RPMI7951 (cell line): ENCODE data around the genes ARHGAP19, FRAT2 and UBTD1.

DNA sequence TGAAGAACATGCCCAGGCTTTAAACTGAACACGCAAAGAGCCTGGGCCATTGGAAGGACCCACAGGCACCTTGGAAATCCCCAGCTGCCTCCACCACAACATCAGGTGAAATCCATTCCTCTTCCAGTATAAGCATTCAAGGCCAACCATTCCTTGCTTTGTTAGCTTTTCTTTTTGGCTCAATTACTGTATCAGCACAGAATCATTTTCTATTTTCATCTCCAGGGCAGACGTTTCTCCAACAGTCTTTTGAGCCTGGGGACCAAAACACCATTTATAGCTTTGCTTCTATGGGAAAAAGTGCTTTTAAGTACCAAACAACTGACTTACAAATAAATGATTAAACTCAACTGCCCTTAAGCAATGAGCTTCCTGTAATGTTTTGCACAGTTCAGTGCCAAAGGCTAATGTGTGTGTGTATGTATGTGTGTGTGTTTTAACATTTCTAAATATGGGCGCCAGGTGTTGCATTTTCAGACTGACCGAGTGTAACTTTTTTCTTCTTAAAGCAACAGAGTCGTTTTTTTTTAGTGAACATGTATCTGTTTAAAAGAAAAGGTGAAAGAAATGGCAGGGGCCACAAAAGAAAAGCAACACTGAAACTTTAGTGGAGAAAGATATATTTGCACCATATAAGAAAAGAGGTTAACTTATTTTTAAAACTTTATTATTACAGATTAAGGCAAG lies 16.3 kb upstream of the BLNK start:
- RAMPAGE, long total RNA: no peak

DNA sequence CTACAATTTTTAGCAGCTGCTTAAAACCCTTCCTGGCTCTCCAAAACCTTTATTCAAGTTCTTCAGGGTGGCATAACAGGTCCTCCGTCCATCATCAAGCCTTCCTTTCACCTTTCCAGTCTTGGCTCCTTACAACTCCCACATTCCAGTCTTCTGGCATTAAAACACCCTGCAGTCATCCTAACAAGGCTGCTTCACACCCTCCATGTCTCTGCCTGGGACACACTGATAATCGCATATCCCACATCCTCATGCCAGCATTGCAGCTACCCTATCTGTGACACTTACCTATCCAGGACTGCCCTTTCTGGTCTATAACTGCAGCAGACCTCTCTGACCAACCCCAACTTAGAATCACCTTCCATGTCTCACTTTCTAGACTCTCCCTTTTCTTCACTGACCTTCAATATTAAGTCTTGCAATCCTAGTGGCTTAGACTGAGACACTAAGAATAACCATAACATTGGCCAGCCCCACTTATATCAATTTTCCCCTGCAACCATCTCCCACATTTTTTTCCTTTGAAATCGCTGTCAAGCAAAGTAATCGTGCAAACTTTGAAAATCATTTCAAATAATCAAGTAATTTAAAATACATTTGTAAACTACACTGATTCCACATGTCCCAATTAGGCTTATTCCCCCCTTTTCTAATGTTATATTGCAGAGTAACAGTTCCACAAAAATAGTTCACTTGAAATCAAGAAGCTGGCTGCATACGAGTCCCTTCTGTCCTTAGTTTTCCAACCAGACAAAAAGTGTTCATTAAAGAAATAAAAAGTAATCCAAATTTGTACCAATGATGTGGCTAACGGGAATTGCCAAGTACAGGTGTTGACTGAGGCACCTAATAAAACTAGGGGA lies 2.8 kb upstream of the TLL2 start:
- RAMPAGE, long total RNA: no peak

- RAMPAGE, long total RNA: no peak
These were observed 1.2 kb upstream of the TM9SF3 start for GRCh38 chr10:96588031-96588490.

GRCh38 chr10:96599040-96599325 lies 12.2 kb upstream of the TM9SF3 start:
- RAMPAGE, long total RNA: no peak

- RAMPAGE, long total RNA: no peak
These were observed 62.1 kb downstream of the PIK3AP1 start for GRCh38 chr10:96658118-96658684.

DNA sequence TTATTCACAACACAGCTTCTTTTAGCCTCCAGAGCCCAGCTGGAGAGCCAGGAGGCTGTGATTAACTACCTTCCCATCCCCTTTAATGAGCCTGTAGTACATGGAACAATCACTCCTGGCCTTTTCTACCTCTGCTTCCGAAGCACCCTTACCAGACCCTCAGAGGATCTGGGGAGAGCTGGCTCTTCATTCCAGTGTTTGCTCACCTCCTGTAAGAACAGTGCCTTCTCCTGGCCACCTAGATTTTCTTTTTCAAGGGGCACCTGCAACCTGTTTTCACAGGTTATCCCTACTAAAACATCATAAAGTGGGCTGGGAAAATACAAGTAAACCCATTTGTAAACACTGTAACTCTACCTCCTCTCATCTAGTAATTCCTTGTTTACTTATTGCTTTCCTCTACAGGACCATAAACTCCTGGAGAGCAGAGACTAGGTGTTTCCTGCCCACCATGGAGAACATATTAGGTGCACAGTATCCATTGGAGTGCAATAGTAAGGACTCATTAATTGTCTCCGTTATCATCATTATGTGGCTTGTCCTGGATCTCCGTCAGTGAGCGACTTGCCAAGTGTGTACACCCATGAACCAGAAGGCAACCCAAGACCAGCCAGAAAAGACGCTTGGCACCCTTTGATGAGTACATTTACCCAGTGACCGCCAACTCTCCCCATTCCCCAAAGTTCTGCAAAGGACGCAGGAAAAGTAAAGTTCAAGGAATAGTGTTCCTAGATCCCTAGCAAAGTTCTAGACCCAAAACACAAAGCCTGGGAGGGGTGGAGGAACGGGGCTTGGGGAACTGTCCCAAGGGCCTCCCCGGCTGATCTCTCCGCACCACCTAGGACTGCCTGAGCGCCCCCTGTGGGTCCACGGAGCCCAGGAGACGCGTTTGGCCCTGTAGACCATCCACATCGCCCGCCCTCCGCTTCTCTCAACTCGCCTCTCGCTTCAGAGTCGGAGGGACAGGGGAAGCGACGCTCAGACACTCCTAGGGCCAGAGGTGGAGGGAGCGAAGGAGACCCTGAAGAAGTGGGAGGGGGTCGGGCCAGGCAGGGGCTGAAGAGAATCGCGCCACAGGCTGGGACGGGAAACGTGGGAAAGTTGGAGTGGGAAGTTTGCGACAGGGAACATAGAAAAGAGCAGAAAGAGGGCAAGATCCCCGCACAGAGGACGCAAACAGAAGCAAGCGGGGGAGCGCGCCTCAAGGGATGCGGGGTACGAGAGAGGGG lies 784 bp downstream of the PIK3AP1 start:
- RAMPAGE, long total RNA: no peak

- RAMPAGE, long total RNA: no peak
These were observed 998 bp upstream of the PIK3AP1 start for GRCh38 chr10:96721309-96721715.

- RAMPAGE, long total RNA: no peak
These were observed 42.6 kb upstream of the LCOR start for GRCh38 chr10:96789373-96789953.

DNA sequence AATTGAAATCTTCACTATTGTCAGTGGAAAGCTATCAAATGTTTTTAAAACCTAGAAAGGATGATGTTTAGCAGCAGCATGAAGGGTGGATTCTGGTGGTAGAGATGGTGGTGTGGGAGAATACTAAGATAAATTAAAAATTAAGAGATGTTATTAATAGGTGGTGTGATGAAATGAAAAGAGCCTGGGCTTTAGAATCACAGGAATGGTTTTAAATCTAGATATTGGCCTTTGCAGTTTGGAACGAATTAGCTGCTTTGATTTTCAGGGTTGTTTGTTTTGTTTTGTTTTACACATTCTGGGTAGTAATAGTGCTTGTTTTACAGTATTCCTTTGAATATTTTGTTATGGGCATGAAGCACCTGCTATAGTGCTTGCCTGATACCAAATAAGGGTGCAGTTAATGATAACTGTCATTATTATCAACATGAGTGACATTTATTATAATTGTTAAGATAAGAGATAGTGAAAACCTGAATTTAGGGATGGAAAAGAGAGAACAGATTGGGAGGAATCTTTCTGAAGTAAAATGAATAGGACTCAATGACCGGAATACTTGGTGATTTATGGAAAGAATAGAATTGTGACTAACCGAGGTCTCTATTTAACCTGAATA lies 66.5 kb downstream of the LCOR start:
- RAMPAGE, long total RNA: no peak

GRCh38 chr10:96906968-96907706 lies 75.0 kb downstream of the LCOR start:
- RAMPAGE, long total RNA: no peak

DNA sequence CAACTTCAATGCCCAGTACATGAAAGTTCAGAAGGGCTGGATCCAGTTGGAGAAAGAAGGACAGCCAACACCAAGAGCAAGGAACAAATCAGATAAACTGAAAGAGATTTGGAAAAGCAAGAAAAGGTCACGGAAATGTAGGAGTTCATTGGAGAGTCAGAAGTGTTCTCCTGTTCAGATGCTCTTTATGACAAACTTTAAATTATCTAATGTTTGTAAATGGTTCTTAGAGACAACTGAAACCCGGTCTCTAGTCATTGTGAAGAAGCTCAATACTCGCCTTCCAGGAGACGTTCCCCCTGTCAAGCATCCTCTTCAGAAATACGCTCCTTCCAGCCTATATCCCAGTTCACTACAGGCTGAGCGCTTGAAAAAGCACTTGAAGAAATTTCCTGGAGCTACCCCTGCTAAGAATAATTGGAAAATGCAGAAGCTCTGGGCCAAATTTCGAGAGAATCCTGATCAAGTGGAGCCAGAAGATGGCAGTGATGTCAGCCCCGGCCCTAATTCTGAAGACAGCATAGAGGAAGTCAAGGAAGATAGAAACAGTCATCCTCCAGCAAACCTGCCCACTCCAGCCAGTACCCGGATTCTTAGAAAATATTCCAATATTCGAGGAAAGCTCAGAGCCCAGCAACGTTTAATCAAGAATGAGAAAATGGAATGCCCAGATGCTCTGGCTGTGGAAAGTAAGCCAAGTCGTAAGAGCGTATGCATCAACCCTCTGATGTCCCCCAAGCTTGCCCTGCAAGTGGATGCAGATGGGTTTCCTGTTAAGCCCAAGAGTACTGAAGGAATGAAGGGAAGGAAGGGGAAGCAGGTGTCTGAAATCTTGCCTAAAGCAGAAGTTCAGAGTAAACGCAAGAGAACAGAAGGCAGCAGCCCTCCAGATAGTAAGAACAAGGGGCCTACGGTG lies 152.0 kb downstream of the LCOR start:
- RAMPAGE, long total RNA: no peak

DNA sequence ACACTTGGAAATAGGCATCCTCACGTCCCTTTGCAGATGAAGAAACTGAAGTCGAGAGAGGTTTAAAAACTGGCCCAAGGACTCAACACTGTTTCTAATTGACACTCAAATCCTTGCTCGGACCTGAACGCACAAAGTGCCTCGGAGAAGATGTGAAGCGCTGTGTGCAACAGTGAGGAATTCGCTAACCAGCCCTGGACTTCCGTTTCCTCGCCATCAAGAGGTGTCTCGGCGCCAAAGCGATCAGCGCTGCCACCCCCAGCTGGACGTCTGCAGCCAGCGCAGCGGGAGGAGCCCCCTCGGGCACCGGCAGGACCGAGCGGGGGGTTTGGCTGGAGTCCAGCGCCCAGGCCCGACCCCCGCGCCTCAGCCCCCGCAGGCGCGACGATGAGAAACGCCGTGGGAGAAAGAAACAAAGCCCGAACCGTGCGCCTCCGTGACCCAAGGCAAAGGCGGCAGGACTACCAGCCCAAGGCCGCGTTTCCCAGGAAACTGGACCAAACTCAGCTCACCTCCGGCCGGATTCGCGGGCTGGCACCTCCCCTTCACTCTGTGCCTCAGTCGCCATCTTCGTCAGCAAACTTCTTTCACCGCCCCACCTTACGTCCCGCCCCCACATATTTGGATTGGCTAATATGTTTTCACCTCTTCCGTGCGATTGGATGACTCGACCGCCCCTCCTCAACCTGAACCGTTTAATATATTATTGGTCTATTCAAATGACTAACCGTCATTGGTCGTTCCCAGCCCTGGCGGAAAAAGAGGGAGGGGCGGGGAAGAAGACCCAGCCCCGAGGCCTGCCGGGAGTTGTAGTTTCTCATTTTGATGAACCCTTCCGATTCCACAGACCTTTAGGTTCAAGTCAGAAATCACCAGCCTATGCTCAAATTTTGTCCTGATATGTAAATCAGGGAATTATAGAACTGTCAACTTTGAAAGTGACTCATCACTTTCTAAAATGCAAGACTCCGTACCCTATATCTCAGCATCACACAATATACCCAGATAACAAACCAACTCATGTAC lies at the start of gene ARHGAP19:
Gene ARHGAP19, minus strand, starts transcription at position 578 of the 1,026 bp plus-strand sequence.
- RAMPAGE, long total RNA: no peak

- RAMPAGE, long total RNA: no peak
These were observed 2.4 kb downstream of the FRAT2 start for GRCh38 chr10:97331690-97332901.

DNA sequence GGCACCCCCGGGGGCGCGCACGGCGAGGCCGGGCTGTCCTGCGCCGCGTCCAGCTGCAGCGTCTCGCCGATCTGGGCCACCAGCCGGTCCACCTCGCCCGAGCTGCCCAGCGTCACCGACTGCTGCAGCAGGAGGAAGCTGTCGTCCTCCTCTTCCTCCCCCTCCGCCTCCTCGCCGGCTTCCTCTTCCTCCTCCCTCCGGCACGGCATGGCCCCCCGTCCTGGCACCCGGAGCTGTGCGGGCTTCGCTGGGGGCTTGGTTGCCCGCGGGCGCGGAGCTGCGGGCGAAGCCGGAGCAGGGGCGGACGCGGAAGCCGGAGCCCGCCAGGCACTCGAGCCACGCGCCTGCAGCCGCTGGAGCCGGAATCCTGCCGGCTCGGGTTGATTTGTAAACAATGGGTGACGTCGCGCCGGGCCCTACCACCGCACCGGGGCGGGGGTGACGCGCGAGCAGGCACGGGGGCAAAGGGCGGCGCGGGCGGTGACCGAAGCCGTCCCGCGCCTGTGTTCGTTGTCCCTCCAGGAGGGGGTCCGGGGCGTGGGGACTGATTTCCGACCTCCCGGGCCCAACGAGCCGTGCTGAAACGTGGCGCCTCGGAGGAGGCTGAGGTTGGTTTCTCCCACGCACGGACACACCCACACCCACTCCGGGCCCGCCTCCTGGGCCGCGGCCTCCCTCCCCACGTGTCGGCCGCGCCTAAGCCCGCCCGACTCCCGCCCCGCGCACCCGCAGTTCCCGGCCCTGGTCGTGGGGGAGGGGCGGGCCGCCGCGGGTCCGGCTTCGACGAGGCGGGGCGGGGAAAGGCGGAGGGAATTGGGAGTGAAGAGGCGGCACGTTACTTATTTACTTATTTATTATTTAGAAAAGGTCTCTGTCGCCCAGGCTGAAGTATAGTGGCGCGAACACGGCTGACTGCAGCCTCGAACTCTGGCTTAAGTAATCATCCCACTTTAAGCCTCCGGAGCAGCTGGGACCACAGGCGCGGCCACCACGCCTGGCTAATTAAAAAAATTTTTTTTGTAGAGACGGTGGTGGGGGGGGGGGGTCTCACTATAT lies at the start of gene FRAT2:
Gene FRAT2, minus strand, starts transcription at position 366 of the 1,056 bp plus-strand sequence.
- RAMPAGE, long total RNA: no peak

GRCh38 chr10:97384826-97386066 lies 15.9 kb downstream of the RRP12 start:
- RAMPAGE, long total RNA: no peak

- RAMPAGE, long total RNA: no peak
These were observed 12.1 kb upstream of the PGAM1 start for GRCh38 chr10:97413681-97414487.

DNA sequence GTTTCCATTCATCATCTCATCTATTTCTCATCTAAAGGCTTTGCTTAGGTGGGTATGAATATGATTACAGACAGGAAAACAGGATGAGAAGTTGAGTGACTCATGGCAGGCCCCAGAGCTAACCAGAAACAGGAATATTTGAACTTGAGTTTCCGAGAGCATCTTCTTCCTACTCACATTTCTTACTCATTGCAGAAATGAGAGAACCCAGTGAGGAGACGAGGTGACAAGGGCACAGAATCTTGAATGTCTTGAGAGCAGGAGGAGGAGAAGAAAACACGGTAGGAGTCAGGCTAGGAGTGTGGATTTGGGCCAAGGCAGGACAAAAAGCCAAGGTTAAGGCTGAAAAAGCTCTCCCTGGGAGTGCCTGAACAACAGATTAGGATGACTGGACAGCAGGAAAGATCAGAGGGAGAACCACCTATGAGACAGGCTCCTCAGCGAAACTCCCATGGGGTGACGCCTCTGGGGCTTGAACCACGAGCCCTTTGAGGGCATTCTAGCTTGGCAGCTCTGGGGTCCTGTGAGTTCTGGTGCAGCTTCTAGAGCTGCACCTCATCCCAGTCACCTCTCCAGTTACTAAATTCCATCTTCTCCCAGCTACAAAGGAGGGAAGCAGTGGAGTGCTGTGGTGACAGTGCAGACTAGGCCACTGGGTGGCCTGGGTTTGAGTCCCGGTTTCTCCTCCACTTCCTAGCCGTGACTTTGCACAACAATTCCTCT lies 2.9 kb upstream of the PGAM1 start:
- RAMPAGE, long total RNA: no peak

- RAMPAGE, long total RNA: no peak
These were observed 15.3 kb downstream of the ZDHHC16 start for GRCh38 chr10:97461114-97461906.

- RAMPAGE, long total RNA: no peak
These were observed at the start of gene UBTD1 for GRCh38 chr10:97498261-97499272. UBTD1 (plus strand) TSS chr10:97498924.

- RAMPAGE, long total RNA: no peak
These were observed 22.2 kb downstream of the UBTD1 start for GRCh38 chr10:97520774-97521542.